ENCODE measurements around a stretch of chr16.

DNA sequence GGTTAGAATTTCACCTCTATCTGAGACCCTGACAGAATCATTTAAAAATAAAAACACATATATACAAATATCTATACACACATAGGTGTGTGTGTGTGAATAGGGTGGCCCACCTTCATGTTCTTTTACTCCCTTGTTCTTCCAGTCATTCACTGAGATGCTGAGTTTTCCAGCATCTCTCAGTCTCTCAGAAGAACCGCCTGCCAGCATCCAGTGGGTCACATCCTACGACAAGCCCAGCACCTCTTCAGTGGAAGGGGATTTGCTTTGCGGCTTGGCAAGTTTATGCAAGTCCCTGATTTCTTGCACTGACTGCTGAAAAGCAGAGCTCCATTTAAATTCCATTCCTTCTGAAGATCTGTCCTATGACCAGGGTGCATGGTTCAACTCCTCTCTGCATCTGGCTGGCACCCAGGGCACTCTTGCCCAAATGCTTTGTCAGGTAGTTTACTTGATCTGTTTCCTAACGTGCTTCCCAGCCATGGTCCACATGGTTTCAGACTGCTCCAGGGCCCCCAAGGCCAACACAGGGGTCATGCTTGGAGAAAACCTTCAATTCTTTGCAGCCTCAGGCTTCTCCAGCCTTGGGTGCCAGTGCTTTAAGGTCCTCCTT is 11.4 kb upstream of the HP start:
- PRO-cap: no peak

GRCh38 chr16:72056083-72056560 is 1.8 kb downstream of the HP start:
- PRO-cap: no peak

DNA sequence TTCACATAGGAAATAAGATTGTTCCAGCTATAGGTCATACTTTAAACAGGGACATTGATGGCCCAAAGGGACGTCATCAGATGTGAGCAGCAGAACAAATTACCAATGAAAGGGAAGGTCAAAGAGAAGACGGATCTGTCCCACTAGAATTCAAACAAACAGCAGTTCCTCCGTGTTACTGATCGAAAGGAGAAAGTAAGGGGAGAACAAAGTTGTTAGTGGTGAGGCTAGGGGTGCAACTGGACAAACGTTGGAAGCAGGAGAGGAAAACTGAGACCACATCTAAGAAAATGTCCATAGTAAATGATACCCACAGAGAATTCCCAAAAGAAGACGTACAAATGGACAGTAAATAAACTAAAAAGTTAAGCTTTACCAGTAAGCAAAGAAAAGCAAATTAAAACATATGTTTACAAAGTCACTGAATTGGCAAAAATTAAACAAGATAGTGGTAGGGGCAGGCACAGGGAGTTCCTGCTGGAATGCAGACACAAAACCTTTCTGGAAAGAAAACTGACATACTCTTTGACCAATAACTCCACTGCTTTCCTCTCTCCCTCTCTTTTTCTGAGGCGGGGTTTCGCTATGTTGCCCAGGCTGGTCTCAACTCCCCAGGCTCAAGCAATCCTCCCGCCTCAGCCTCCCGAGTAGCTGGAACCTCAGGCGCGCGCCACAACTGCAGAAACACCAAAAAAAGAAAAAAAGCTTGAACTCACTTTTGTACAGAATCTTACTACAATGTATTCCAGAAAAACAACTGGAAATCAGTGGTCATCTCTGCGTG is 777 bp downstream of the TXNL4B start:
- PRO-cap: no peak

DNA sequence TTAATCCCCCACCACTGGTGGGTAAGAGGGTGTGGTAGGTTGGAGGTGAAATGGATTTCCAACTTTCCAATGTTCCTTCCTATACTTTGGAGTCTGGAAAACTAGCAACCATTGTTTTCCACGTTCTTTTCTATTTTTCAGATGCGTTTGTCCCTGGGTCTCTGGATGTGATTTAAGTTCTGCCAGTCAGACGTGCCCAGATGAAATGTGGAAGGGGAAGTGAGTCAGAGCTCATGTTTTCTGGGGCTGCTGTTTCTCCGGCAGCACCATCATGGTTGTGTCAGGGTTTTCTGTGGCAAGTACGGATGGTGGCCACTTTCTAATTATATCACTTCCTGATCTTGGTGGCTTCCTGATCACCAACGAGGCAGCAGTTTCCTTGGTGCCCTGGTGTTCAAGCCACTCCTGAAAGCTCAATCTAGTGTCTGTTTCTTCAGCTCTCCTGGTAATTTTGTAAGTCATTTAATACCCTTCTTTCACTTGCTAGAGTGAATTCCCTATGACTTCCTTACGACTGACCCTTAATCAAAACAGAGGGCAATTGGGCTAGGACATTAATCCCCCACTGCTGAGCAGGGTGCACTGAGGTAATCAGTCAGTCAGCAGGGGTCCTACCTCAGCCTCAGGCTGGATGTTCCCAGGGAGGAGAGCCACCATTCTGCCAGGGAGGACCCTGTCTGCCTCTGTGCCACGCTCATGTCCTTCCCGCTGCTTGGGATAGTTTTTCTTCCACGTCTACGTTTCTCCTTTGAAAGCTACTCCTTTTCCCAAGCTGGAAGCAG is 31.6 kb upstream of the PMFBP1 start:
- PRO-cap: no peak

- PRO-cap: bidirectional peak, plus-strand start at chr16:72665158, minus-strand start at chr16:72664949
Measured at GRCh38 chr16:72664274-72665460, 383.3 kb downstream of the ZFHX3 start.

- PRO-cap: bidirectional peak, plus-strand start at chr16:72787685, minus-strand start at chr16:72787555
Measured at GRCh38 chr16:72787388-72788302, 260.3 kb downstream of the ZFHX3 start.

GRCh38 chr16:72878219-72878912 is 169.6 kb downstream of the ZFHX3 start:
- PRO-cap: no peak

DNA sequence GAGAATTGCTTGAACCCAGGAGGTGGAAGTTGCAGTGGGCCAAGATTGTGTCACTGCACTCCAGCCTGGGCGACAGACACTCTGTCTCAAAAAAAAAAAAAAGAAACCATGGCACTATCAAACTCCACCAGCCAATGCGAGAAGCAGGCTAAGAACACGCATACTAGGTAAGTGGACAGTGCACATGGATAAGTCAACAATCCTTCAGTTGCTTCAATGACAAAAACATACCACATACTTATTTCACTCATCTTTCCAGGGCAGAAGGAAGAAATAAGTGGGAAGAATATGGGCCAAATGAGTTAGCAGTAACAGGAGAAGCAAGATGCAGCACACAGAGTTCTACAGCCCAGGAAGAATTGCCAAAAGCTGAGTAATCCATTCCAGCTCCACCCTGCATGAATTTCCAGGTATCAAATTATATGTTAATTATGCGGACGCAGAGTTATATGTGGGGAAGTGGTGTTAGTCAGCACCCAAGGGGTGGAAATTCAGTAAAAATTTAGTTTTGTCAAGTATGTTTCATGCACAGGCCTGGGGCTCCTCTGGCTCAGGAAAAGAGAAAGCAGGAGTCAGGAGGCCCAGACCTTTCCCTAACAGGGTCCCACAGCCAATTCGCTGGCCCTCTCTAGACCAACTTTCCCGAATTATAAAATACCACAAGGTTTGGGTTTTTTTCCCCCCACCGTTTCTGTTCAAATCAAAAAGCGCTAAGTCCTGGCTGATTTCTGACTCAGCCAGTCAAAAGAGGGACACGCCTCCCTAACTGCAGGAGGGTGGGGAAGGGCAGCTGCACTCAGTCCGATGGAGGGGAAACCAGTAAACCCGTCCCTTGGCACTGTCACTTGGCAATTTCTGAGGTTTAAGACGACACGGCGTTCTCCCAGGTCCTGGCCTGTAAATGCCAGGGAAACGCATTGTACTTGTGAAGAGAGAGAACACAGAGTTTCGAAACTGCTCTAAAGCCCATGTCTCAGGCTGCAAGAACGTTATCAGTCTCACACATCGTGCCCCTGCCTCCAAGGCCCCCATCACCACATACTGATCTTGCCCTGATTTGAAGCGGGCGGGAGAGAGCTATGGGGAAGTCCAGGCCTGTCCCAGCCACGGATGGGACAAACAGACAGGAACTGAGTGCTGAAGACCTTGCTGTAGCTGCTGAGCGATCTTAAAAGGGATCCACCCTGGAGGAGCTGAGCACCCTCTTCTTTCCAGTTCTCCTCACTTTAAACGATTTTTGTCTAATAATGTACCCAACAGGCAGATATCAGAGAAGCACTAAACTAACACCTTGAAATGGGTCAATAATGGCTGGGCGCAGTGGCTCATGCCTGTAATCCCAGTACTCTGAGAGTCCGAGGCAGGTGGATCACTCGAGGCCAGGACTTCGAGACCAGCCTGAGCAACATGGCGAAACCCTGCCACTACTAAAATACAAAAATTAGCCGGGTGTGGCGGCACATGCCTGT is 58.0 kb downstream of the ZFHX3 start:
- PRO-cap: unidirectional peak, plus-strand start at position 771 of the sequence; unidirectional peak, plus-strand start at position 799 of the sequence

DNA sequence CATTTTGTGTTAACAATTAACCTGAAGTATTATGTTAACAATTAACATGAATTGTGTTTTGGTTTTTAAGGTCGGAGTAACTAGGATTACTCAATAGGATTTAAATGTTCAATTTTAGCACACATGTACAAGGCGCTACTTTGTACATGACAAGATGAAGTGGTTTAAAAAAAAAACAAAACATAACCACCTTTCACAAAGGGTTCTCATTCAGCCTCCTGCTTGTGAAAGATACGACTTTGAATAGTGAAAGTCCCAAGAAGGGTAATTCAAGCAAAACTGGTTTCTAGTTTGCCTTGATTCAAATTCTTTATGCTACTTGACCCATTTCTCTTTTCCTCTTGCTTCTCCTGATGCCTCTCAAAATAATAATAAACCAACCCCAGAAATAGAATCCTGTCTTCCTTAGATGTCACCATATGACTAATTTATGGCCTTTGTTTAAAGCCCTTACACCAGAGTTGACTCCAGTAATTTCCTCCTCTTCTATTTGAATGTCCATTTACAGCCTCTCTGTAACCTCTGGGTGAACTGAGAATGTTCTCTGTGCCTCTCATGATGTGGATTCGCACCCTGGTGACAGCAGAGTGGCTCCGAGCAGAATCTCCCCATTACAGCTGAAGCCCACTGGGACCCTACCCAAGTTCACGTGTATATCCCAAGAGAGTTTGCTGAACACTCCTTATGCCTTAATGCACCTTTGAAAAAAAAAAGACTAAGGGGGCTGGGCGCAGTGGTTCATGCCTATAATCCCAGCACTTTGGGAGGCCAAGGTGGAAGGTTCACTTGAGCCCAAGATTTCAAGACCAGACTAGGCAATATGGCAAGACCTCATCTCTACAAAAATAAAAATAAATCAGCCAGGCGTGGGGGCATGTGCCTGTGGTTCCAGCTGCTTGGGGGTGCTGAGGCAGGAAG is 31.4 kb downstream of the ZFHX3 start:
- PRO-cap: no peak

- PRO-cap: unidirectional peak, plus-strand start at chr16:73122828
Measured at GRCh38 chr16:73122629-73123524, 74.9 kb upstream of the ZFHX3 start.

DNA sequence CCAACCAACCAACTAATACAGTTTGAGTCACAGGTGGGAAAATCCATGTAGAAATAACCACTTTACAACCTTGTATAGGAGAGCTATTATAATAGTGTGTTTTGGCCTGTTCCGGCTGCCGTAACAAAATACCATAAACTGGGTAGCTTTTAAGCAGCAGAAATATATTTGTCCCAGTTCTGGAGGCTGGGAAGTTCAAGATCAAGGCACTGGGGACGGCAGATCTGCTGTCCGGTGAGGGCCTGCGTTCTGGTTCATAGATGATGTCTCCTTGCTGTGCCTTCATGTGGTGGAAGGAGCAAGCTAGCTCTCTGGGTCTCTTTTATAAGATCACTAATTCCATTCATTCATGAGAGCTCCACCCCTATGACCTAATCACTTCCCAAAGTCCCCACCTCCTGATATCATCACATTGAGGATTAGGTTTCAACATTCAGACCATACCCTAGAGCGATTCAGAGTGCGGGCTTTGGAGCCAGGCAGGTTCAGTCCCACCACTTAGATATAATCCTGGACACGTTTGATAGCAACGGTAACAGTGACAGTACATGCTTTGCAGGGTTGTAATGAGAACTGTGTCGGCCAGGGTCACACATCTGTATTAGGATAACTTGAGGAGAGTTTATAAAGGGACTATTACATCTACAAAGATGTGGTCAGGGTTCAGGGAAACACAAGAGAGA is 76.3 kb upstream of the ZFHX3 start:
- PRO-cap: unidirectional peak, plus-strand start at position 458 of the sequence

GRCh38 chr16:73166794-73167529 is 119.0 kb upstream of the ZFHX3 start:
- PRO-cap: no peak

DNA sequence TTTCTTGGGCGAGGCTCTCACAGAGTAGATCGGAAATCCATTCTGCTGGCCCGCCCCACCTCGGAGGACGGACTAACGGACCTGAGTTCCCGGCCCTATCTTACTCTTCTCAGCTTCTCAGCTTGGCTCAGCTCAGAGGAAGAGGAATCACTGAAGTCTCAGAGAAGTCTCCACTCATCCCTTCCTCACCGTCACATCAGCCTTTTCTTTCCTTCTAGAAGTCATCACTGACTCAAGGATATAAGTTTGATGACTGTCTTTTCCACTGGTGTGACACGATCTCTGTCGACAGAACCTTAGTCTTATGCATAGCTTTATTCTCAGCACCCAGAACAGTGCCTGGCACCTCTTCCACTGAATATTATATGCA is 7.5 kb upstream of the NPIPB15 start:
- PRO-cap: no peak

- PRO-cap: no peak
Measured at GRCh38 chr16:74391467-74392108, 15.5 kb downstream of the NPIPB15 start.

DNA sequence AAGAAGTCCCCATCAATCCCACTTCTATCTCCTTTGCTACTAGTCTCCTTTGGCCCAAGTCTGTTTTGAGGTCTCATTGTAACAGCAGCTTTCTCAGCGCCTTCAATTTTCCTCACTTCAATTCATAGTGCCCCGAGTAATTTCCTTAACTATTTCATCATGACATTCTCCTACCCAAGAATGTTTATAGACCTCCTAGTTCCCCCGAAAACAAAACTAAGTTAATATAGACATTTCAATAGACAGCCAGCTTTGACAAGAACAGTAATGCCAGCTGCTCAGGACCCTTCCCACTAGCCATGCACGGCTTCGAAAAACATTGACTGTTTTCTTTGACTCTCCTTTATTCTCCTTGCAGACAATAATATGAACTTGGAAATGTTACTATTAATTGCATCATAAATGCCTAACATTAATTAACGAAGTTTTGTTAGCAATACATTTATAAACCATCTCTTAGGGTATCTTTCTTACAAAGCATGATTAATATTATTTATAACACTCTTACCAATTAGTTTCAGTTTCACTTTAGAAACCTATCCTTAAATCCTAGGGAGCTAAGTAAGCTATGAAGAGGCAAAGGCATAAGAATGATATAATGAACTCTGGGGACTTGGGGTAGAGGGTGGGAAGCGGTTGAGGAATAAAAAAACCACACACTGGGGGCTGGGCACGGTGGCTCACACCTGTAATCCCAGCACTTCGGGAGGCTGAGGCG is 22.8 kb downstream of the GLG1 start:
- PRO-cap: no peak

- PRO-cap: unidirectional peak, plus-strand start at chr16:74604049
Measured at GRCh38 chr16:74603439-74604322, 3.2 kb downstream of the GLG1 start.

- PRO-cap: no peak
Measured at GRCh38 chr16:74740756-74741348, 33.8 kb downstream of the FA2H start.

DNA sequence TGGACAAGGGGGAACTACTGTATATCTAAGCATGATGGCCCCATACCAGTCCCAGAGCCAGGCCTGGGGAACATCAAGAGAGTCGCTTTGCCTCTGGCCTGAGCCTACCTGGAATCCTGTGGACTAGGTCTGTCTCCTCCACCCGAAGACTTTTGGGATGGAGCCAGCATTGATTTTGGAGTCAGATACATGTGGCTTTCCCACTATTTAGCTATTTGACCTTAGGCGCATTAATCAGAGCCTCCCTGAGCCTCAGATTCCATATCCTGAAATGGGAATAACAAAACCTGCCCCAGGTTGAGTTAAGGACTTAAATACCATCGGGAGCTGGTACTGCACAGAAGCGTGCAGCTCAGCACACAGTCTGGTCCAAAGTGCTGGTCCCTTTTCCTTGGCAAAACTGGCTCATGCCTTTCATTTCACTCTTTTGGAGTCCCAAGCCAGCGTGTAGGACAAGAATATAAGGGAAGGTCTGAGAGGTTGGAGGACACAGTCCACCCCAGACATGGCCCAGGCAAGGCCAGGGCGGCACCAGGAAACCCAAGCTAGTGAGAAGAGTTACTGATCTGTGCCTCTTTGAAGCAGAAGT is 1.1 kb downstream of the FA2H start:
- PRO-cap: no peak

GRCh38 chr16:74921268-74922484 is 63.2 kb downstream of the WDR59 start:
- PRO-cap: no peak

- PRO-cap: bidirectional peak, plus-strand start at chr16:75111036, minus-strand start at chr16:75110769
Measured at GRCh38 chr16:75110462-75111941, 5.6 kb downstream of the LDHD start.